Hair follicle dermal papilla cell (primary cell): Measurements from ENCODE around the genes ABHD16A and ATF6B.

GRCh38 chr6:30913276-30913560 lies 820 bp upstream of the VARS2 start:
- CAGE, long polyA plus RNA = no peak

- CAGE, long polyA plus RNA = no peak
Observed at GRCh38 chr6:30914909-30916086, 1.3 kb downstream of the VARS2 start.

GRCh38 chr6:30948917-30950453 lies 8.7 kb downstream of the MUCL3 start:
- CAGE, long polyA plus RNA = no peak

GRCh38 chr6:31162659-31163371 lies 4.4 kb downstream of the TCF19 start:
- CAGE, long polyA plus RNA = no peak

GRCh38 chr6:31215989-31216874 lies 45.8 kb upstream of the POU5F1 start:
- CAGE, long polyA plus RNA = no peak

- CAGE, long polyA plus RNA = no peak
Observed at GRCh38 chr6:31268083-31268568, 3.8 kb downstream of the HLA-C start.

DNA sequence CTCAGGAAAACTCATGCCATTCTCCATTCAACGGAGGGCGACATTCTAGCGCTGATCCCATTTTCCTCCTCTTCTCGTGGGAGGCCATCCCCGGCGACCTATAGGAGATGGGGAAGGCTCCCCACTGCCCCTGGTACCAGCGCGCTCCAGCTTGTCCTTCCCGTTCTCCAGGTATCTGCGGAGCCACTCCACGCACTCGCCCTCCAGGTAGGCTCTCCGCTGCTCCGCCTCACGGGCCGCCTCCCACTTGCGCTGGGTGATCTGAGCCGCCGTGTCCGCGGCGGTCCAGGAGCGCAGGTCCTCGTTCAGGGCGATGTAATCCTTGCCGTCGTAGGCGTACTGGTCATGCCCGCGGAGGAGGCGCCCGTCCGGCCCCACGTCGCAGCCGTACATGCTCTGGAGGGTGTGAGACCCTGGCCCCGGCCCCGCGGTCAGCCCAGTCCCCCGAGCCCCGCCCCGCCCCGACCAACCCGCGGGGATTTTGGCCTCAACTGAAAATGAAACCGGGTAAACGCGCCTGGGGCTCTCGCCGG lies 883 bp downstream of the HLA-B start:
- CAGE, long polyA plus RNA = no peak

DNA sequence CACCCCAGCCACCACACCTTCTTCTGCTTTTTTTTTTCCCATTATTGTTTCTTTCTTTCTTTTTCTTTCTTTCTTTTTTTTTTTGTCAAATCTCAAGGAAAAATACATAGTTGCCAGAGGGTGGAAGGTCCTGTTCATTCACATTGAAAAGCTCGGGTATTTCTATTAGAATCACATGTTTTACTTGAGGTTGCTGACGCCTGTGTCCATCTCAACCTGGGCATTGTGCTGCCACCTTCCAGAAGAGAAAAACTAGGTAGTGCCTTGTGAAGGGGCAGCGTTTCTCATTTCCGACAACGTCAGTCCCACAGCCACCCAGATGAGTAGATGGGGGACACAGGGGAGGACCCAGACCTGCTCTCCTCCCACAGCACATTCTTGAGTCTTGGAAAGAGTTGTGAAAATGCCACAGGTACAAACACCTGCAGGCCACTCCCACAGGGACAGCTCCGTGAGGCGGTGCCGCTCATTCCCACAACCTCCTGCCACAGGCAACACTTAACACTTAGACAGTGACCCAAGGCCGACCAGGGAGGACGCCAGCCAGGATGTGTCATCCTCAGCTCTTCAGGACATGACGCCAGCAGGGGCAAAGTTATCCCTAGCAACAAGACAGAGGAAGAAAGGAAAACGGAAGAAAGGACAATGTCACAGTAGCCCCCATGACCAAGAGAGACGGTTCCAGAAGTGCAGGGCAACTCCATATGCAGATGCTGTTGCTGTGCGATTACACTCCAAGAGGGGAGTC lies 22.8 kb upstream of the HLA-B start:
- CAGE, long polyA plus RNA = no peak

DNA sequence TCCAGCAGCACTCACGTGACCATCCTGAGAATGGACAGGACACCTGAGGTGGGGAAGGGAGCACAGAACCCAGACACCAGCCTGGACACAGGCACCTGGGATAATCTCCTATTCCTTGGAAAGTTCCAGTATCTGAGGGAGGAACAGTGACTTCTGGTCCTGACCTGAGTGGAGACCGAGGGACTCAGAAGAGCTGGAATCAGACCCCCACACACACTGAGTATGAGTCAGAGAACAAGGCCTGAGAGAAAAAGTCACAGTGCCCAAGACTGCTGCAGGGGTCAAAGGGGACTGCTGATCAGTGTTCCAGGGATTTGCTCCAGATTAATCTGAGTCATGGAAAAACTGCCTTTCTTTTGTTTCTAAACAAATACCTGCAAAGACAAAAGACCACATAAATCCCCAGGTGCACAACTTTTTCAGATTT lies 35.7 kb upstream of the MICB start:
- CAGE, long polyA plus RNA = no peak

- CAGE, long polyA plus RNA = no peak
Observed at GRCh38 chr6:31561694-31562526, 10.2 kb upstream of the LTA start.

DNA sequence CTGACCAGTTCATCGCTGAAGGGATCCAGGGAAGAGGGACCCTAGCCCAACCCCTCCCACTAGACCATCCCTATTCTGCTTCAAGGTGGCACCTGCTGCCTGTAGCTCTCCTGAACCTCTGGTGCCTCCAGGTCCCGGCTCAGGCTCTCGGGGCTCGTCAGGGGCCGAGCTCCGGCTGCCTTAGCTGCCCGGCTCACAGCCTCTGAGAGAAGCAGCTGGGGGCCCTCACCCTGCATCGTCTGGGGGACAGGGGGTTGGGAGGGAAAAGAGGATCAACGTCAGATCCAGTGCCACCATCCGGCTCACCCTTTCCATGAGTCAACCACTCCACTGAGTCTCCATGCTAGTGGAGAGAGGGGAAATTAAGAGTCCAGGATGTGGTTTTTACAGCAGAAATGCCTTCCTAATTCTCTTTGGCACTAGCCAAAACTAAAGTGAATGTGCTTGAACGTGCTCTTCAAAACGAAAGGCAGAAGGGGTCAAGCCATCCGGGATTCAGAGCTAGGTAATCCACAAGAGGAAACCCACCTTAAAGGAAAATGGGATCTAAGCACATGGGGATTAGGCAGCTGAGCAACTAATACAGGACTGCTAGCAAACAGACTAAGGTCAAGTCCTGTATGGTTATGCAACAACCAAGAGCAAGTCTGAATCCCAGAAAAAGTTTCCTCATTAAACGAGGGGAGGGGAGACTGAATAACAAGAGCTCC lies 12.9 kb downstream of the BAG6 start:
- CAGE, long polyA plus RNA = no peak

- CAGE, long polyA plus RNA = no peak
Observed at GRCh38 chr6:31657820-31658481, 2.3 kb downstream of the APOM start.

GRCh38 chr6:31702458-31703514 lies at the start of gene ABHD16A:
ABHD16A (minus strand) TSS chr6:31703324.
- CAGE, long polyA plus RNA = no peak

GRCh38 chr6:31762805-31763941 lies 717 bp downstream of the SAPCD1 start:
- CAGE, long polyA plus RNA = no peak

- CAGE, long polyA plus RNA = no peak
Observed at GRCh38 chr6:31776007-31776490, 1.1 kb downstream of the VWA7 start.

DNA sequence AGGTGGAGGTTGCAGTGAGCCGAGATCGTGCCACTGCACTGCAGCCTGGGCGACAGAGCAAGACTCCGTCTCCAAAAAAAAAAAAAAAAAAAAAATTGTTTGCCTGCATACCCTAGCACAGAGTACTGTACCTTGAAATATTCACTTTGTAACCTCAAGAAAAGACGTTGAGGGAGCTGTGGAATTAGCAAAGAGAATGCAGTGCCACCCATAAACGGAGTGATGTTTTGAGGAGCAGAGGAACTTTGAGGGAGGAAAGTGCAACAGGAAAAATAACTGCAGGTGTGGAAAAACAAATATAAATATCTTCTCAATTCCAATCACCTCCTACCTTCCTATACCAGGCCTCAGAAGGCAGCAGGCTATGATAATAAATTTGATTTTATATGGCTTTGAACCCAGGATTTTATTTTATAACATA lies 5.2 kb downstream of the HSPA1A start:
- CAGE, long polyA plus RNA = no peak

DNA sequence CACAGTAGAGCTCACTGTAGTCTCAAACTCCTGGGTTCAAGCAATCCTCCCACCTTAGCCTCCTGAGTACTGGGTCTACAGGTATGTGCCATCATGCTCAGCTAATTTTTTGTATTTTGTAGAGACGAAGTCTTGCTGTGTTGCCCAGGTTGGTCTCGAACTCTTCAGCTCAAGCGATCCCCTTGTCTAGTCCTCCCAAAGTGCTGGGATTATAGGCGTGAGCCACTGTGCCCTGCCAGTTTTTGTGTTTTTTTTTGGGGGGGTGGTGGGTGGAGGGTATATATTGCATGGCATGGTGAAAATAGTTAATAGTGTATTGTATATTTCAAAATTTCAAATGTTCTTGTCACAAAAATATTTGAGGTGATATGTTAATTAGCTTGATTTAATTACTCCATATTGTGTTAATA lies 3.5 kb downstream of the HSPA1B start:
- CAGE, long polyA plus RNA = no peak

GRCh38 chr6:31838965-31840274 lies 11.9 kb downstream of the HSPA1B start:
- CAGE, long polyA plus RNA = no peak

DNA sequence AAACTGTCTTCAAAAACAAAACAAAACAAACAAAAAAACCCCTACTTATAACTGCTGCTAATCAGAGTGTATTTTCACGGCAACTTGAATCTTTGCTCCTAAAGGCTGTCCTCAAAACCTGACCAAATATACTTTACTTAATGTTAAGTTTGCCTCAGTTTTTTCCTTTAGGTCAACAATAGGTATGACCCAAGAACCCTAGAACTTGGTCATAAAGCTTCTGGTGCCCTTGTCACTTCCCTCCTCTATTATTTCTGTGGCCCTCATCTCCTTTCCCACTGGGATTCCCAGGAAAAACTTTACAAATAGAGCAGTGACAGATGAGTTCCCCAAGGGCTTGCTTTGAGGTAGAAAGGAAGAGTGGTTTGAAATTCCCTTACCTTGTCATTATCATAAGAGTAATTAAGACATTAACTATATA lies 1.9 kb downstream of the EHMT2 start:
- CAGE, long polyA plus RNA = no peak

GRCh38 chr6:32128089-32128705 lies at the start of gene ATF6B:
ATF6B (minus strand) TSS chr6:32128246.
- CAGE, long polyA plus RNA = no peak